Panc1 (cell line): ENCODE measurements around a stretch of chr9.

- RRBS, 2 experiments, result no CpG with 5 or more reads among the region's 3 CpGs
These were observed 131.6 kb upstream of the VLDLR start for GRCh38 chr9:2489884-2490511.

DNA sequence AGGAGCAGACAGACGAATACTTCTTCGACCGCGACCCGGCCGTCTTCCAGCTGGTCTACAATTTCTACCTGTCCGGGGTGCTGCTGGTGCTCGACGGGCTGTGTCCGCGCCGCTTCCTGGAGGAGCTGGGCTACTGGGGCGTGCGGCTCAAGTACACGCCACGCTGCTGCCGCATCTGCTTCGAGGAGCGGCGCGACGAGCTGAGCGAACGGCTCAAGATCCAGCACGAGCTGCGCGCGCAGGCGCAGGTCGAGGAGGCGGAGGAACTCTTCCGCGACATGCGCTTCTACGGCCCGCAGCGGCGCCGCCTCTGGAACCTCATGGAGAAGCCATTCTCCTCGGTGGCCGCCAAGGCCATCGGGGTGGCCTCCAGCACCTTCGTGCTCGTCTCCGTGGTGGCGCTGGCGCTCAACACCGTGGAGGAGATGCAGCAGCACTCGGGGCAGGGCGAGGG is 884 bp downstream of the KCNV2 start:
- RRBS, 2 experiments, result no CpG with 5 or more reads among the region's 50 CpGs

DNA sequence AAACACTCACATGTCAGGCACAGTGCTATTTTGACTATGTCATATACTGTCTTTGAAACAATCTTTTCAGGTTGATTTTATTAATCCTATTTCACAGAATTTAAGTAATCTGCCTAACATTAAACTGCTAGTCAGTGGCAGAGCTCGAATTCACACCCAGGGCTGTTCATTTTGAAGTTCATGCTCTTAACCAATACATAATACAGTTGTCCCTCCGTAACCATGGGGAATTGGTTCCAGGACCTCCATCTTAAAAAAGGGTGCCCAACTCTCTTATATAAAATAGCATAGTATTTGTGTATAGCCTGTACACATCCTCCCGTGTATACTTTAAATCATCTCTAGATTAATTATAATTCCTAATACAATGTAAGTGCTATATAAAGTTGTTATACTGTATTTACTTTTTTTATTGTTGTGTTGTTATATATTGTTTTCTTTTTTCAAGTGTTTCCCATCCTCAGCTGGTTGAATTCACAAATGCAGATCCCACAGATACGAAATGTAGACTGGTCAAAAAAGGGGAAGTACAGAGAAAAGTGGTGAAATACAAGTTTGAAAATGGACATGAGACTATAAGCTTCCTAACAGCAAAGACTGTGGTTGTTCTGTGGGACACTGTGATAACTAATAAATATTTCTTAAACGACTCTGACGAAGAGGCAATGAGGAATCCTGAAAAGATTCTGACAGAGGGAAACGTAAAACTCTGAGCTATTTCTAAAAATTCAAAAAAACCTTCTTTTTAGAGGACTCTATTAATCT is 18.2 kb downstream of the RFX3 start:
- RRBS, 2 experiments, result no CpG with 5 or more reads among the region's 7 CpGs

DNA sequence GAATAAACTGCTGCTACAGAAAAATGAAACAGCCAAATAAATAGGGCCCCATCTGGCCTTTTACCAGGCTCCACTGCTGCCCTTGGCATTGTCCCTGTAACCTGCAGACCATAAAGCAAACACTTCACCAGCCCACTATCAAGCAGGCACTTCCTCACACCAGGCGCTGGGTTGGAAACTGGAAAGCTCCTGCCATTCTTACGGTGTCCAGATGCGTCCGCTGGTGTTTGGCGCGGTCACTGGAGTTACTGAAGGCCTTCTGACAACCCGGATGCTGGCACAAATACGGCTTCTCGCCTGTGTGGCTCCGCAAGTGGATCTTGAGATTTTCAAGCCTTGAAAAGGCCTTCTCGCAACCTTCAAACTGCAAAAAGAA is 363.1 kb downstream of the GLIS3 start:
- RRBS, 2 experiments, result no CpG with 5 or more reads among the region's 11 CpGs

DNA sequence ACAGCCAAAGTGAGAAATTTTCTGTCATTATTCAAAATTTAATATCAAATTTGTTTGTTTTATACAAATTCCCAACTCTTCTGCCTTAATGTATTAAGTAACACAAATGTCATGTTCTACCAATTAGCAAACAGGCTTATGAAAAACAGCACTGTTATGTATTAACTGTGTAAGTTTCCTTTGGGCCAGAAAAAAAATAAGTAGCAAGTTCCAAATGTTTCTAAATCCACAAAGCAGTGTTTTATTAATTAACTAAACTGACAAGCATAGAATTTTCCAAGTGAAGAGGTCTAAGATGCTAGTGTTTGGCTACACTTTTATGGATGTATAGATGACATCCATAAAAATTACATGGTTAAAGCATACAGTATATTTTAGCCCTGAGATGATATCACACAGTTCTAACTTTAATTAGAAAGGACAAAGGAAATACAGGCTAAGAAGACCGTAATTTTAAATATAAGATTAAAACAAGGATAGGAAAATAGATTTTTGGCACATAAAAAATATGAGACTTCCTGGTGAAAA is 234.4 kb downstream of the GLIS3 start:
- RRBS, 2 experiments, result no CpG with 5 or more reads among the region's 1 CpG

DNA sequence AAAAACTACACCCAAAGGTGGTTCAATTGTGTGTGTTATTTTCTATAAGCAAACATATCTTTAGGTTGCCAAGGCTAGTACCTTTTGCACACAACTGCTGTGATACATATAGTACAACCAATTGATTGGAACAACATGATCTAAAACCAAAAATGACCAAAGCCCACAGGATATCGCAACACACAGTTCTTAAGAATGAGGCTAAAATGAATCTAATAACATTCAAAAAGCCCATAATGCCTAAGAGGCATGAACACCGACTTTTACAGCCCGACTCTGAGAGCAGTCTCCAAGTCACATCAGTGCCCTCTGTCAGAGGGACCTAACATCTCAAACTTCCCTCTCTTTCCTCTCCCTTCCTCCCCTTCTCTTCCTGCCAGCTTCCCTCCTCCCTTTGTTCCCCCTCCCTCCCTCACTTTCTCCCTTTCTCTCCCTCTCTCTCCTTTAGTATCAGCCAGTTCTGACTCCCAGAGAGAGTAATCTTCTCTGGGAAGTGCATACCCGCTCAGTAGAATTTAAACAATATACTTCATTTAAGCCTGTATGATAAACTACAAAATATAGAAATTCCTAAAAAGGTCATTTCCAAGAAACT is 154.4 kb downstream of the GLIS3 start:
- RRBS, 2 experiments, result no CpG with 5 or more reads among the region's 4 CpGs

- RRBS, 2 experiments, result no CpG with 5 or more reads among the region's 15 CpGs
These were observed 144.6 kb downstream of the GLIS3 start for GRCh38 chr9:4155075-4155899.

DNA sequence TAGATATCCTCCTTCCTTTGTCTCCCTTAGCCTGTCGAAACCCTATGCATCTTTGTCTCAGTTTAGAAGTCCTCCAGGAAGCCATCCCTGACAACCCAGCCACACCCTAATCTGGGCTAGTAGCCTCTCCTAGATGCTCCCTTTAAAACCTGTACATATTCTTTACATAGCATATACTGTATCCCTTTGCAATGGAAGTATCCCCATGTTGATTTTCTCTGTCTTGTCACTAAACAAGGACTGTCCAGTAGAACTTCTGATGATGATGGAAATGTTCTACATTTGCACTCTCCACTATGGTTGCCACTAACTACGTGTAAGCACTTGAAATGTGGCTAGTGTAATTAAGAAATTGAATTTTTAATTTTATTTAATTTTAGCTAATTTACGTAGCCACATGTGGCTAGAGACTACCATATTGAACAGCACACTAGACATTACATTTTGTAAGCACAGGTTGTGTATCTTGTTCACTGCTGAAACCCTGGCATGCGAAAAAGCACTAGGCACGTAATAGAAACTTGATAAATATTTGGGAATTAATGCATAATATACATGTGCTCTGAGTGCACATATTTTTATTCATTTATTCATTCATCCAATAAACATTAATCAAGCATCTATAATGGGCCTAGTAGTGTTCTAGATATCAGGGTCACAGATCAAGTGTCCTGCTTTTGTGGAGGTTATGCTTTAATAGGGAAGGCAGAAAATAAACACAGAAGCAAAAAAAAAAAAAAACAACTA is 86.5 kb downstream of the GLIS3 start:
- RRBS, 2 experiments, result no CpG with 5 or more reads among the region's 5 CpGs

DNA sequence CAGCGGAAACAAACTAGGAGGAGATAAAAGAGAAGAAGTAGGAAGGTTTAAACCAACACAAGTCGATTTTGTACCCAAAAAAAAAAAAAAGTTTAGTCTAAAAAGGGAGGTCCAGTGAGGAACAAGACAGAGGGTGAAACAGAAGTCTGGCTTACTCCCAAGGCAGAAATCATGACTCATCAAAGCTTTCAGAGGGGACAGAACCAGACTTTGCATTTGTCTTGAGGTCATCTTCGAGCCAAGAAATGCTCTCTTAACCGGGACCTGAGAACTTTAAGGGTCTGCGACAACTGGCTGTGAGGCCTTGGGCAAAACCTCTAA is 2.9 kb downstream of the GLIS3 start:
- RRBS, 2 experiments, result no CpG with 5 or more reads among the region's 5 CpGs

GRCh38 chr9:4298807-4299414 is 957 bp downstream of the GLIS3 start:
- RRBS, 2 experiments, result under 1 to 4% methylated on average over 11 of the region's 39 CpGs

DNA sequence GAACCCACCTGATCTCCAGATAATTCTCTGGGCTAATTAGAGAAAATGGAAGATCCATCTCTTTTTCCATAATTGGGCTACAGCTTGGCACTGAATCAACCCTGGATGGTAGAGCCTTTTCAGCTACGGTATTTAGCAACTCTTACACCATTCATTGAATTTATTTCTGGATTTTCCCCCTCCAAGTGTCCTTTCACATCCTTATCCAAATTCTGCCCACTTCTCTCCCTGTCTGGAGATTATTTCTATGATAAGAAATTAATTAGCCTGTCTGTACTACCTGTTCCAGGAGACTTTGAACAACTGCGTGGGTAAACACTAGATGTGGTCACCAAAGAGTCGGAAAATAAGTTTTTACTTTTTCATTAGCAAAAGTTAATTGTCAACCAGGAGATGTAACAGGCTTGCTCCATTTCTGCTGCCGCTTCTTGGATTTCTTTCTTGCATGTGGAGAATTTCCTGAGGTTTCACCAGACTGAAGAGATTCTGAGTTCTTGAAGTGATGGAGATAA is 13.9 kb downstream of the SLC1A1 start:
- RRBS, 2 experiments, result no CpG with 5 or more reads among the region's 4 CpGs

DNA sequence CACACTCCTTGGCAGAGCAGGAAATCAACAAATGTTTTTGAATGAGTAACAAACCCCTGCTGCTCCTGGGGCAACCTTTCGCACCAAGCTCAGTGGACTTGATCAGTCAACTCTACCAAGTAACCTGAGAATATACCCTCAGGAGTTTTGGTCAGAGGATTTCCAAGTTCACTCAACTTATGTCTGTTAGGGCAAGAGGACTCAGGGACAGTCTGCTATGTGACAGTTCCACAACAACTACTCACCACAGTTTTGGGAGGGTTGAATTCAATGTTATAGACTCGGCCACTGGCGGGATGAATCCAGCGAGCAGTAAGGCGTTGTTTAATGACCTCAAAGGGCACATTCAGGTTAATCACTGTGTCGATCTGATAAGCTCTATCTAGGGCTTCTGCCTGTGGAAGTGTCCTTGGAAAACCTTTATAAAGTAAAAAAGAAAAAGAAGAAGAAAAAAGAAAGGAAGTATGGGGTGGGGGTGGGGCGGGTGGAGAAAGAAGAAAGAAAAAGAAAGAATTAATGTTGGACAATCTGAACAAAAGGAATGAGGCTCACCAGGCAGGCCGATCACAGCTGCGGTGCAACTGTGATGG is 22.0 kb downstream of the AK3 start:
- RRBS, 2 experiments, result no CpG with 5 or more reads among the region's 9 CpGs

DNA sequence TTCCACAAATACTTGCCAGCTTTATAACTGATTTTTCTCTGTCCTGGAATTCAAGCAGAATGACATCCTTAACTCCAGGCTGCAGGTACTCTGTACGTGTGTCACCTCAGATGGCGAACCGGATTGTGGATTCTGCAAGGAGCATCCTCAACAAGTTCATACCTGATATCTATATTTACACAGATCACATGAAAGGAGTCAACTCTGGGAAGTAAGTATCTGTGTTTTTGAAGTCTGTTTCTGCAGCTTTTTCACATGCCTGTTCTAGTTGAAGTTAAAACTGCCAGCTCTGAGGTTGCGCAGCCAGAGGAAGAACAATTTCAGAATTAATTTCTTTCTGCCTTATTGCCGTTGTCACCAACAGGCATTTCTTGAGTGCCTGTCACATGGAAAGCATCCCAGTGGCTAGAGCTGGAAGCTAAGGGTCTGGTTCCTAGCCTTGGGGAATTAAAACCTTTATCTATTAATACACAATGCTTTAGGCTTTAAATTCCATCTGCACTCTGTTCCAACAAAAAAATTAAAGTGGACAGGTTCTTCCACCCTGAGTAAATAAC is 48.5 kb downstream of the RCL1 start:
- RRBS, 2 experiments, result no CpG with 5 or more reads among the region's 5 CpGs

DNA sequence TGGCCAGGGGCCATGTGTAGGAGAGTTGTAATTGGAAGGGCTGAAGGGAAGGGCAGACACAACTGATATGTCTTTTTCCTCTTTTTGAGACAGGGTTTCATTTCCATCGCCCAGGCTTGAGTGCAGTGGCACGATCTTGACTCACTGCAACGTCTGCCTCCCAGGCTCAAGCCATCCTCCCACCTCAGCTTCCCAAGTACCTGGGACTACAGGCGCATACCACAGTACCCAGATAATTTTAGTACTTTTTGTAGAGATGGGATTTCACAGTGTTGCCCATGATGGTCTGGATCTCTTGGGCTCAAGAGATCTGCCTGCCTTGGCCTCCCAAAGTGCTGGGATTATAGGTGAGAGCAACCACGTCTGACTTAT is 51.6 kb upstream of the JAK2 start:
- RRBS, 2 experiments, result no CpG with 5 or more reads among the region's 5 CpGs

- RRBS, 2 experiments, result 1 to 5% methylated on average over 9 of the region's 34 CpGs
These were observed 553 bp downstream of the JAK2 start for GRCh38 chr9:4985417-4986233.

- RRBS, 2 experiments, result no CpG with 5 or more reads among the region's 3 CpGs
These were observed 85.5 kb downstream of the INSL6 start for GRCh38 chr9:5099880-5100357.

DNA sequence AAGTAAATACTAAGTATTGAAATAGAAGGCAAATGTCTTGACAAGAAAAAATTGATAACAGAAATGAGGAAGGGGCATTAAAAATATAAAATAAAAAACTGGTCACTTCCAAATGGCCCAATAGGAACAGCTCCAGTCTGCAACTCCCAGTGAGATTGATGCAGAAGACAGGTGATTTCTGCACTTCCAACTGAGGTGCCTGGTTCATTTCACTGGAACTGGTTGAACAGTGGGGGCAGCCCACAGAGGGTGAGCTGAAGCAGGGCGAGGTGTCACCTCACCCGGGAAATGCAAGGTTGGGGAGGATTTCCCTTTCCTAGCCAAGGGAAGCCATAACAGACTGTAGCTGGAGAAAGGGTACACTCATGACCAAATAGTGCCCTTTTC is 12.9 kb downstream of the RLN1 start:
- RRBS, 2 experiments, result no CpG with 5 or more reads among the region's 2 CpGs

- RRBS, 2 experiments, result no CpG with 5 or more reads among the region's 2 CpGs
These were observed 4.8 kb downstream of the CD274 start for GRCh38 chr9:5455096-5455520.

DNA sequence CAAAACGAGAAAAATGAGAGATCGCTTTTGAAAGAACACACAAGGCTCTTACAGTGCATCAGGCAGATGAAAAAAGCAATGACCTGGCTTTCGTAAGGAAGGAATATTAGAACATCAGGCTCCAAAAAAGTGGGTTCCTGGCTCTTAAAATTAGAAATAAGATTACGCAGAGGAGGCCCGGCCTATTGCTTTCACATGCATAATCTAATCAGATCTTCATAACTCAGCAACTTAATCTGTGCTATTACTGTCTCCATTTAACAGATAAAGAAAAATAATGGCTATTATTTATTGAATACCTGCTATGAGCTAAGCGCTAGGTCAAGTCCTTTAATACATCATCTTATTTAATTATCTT is 384 bp upstream of the ERMP1 start:
- RRBS, 2 experiments, result no CpG with 5 or more reads among the region's 6 CpGs